ENCODE measurements around a stretch of chr20.

- RRBS, result no CpG with 5 or more reads among the region's 8 CpGs
Observed at GRCh38 chr20:40781387-40781829, 92.4 kb upstream of the MAFB start.

- RRBS, result no CpG with 5 or more reads among the region's 22 CpGs
Observed at GRCh38 chr20:40911551-40912234, 116.9 kb upstream of the TOP1 start.

DNA sequence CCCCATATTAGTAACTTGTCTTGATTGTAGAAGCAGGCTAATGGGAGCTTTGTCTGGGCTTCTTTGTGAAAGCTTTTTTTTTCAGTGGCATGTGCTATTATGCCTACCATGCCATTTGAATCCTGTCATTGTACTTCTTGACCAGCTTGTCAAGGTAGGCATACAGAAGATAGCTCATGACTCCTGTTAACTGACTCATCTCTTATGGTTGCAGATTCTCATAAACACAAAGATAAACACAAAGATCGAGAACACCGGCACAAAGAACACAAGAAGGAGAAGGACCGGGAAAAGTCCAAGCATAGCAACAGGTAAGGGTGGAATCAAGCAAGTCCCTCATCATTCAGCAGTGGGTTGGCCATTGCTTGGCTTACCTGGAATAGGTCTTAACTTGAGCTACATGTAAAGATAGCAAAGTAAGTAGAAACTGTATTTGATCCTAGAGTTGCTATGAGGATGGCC, 32.6 kb downstream of the TOP1 start:
- RRBS, result no CpG with 5 or more reads among the region's 3 CpGs

GRCh38 chr20:41076760-41077116, 48.1 kb downstream of the TOP1 start:
- RRBS, result no CpG with 5 or more reads among the region's 2 CpGs

DNA sequence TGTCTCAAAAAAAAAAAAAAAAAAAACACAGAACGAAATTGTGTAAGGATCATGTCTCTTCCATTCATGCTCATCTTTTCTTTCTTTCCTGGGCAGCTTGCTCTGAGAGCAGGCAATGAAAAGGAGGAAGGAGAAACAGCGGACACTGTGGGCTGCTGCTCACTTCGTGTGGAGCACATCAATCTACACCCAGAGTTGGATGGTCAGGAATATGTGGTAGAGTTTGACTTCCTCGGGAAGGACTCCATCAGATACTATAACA, 23.5 kb upstream of the PLCG1 start:
- RRBS, result no CpG with 5 or more reads among the region's 4 CpGs

GRCh38 chr20:41138403-41139322, 1.3 kb downstream of the PLCG1 start:
- RRBS, result no CpG with 5 or more reads among the region's 13 CpGs

DNA sequence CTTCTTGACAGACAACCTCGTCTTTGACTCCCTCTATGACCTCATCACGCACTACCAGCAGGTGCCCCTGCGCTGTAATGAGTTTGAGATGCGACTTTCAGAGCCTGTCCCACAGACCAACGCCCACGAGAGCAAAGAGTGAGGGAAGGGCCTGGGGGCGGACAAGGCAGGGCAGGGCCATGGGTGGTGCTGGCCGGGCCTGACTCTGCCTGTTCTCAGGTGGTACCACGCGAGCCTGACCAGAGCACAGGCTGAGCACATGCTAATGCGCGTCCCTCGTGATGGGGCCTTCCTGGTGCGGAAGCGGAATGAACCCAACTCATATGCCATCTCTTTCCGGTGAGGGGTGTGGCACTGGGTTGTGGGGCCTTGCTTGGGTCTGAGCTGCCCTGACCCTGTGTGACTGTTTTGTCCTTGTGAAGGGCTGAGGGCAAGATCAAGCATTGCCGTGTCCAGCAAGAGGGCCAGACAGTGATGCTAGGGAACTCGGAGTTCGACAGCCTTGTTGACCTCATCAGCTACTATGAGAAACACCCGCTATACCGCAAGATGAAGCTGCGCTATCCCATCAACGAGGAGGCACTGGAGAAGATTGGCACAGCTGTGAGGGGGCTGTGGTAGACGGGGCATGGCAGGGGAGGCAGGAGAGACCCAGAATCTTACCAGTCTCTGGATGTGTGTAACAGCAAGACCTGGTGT, 29.1 kb downstream of the PLCG1 start:
- RRBS, result no CpG with 5 or more reads among the region's 24 CpGs

- RRBS, result no CpG with 5 or more reads among the region's 1 CpG
Observed at GRCh38 chr20:41268900-41269335, 48.6 kb downstream of the ZHX3 start.

- RRBS, result 33% methylated on average over 1 of the region's 12 CpGs
Observed at GRCh38 chr20:41349904-41350616, 9.4 kb downstream of the LPIN3 start.

- RRBS, result no CpG with 5 or more reads among the region's 9 CpGs
Observed at GRCh38 chr20:41594396-41595229, 23.6 kb downstream of the CHD6 start.

GRCh38 chr20:41616888-41617256, 1.3 kb downstream of the CHD6 start:
- RRBS, result no CpG with 5 or more reads among the region's 5 CpGs

DNA sequence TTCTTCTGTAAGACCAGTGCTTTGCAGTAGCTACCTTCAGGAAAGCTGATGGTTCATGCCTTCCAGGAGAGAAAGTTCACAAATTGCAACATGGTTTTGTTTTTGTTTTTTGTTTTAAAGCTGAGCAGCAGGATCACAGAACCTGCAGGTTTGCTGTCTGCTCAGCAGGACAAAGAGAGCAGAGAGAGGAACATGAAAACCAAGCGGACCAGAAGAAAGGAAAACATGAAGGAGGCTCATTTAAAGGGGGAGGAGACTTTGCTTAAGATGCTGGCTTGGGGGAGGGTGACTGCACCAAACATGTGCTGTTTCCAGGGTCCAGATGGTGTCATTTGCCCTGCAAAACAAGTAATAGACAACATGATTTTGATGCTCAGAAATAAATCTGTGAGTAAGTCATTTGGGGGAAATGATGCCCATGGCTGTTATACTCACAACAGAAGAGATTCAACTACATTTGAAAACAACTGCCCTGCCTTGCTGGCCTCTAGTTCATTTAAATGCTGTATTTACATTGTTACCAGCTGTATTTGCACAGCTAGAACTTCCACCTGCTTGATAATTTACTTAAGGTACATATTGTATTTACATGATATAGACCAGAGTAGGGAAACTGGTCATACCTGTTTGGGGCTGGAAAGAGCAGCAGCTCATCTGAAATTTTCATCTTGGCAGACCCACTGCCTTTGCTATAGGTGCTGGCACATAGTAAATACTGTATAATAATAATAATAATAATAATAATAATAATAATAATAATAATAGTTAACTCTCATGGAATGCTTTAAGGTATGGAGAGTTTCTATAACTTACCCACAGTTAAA, 32.2 kb upstream of the CHD6 start:
- RRBS, result no CpG with 5 or more reads among the region's 1 CpG

- RRBS, result no CpG with 5 or more reads among the region's 9 CpGs
Observed at GRCh38 chr20:43465948-43466869, 8.5 kb downstream of the SRSF6 start.

DNA sequence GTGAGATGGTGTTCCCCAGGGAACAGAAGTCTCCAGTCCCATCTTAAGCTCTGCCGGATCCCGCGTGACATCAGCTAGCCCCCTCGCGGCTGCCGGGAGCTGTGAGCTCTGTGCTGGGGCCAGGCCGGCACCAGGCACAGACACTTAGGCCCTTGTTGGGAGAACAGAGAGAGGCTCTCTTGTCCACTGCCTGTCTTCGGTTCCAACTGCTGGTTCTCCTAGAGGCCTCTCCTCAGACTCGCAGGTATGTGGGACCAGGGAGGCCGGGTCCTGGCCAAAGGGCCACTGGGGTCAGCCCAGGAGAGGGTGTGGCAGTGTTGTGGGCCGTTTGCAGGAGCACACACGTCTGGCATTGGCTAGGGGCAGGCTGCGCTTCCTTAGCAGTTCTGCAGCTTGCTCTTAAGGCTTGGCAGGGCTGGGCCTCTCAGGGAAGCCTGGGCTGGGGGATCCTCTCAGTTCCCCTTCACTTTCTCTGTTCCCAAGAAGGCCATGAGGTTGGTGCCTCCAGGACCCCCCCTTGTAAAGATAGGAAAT, 6.3 kb downstream of the SGK2 start:
- RRBS, result 48% methylated on average over 6 of the region's 13 CpGs

GRCh38 chr20:43915916-43916278, 1.2 kb downstream of the TOX2 start:
- RRBS, result 1% methylated on average over 23 of the region's 40 CpGs

- RRBS, result no CpG with 5 or more reads among the region's 16 CpGs
Observed at GRCh38 chr20:44018122-44018999, 103.7 kb downstream of the TOX2 start.

GRCh38 chr20:44116715-44117005, 70.3 kb downstream of the JPH2 start:
- RRBS, result no CpG with 5 or more reads among the region's 9 CpGs

GRCh38 chr20:44151613-44152235, 35.3 kb downstream of the JPH2 start:
- RRBS, result no CpG with 5 or more reads among the region's 13 CpGs

GRCh38 chr20:44211205-44211388, 526 bp upstream of the OSER1 start:
- RRBS, result 2% methylated on average over 4 of the region's 8 CpGs

Measured in amniotic epithelial cell (primary cell).